ENCODE measurements around the genes GPR137 and CATSPERZ.

DNA sequence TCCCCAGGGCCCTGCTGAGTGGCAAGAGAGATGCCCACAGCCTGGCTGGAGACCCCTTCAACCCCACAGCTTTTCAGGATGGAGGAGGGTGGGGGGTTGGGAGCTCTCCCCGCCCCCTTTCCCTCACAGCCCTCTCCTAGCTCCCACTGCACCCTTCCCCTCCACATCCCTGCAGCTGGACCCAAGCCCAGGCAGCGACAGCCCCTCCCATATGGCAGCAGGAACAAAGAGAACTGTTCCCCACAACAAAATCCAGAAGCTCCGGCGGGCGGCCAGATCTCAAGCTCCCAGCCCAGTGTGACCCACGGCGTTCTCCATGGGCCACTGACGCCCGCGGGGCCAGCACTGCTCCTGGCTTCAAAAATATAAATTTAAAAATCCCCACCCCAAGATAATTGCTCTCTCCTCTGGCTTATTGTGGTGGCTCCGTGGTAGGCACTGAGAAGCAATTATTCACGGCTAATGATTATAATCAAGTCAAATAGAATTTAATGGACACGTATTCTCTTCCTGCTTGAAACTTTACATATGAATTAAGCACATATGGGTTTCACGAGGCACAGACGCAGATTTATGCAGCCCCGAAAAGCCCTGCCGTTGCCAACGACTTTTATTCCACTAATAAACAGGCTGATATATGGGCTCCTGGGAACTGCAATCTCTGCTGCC is 17.6 kb downstream of the MACROD1 start:
- PRO-cap: unidirectional peak, plus-strand start at position 255 of the sequence
- RAMPAGE, long total RNA, 5 experiments: no peak in any of the 5 experiments
- RRBS: no CpG with 5 or more reads among the region's 18 CpGs

DNA sequence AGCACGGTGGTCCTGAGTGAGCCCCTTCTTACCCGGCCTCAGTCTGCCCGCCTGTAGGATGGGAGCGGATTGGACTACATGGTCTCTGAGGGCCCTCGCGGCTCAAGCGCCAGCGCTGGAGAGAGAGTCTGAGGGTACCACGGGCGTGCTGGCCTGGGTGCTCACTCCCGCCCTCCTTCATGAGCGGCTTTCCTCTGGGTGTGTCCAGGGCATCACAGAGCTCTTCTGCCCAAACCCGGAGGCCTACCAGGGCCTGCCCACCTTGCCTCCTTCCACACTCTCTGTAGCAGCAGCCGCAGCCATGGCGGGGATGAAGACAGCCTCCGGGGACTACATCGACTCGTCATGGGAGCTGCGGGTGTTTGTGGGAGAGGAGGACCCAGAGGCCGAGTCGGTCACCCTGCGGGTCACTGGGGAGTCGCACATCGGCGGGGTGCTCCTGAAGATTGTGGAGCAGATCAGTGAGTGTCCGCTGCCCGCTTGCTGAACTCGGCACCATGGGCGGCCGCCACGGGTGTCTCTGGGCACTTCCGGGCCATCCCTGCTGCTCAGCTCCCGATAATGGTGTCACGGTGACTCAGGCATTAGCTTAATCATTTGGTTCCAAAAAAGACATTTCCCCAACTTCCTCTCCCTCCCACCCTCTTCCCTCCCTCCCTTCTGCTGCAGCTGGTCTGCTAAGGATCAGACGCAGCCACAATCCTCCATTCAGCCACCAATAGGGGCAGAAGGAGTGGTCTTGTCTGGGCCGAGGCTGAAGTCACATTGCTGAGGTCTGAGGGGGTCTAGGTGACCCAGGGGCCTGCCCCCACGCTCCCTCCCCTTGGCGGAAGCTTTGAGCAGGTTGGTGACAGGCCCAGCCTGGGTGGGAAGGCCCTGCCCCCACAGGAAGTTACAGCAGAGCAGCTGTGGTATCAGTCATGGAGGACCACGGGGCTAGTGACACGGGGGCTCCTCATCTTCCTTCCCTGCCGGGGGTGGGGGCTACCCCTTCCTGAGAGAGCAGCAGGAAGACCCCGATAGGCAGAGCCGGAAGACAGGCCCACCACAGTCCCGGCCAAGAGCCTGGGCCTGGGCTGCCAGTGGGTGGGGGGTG is 891 bp downstream of the FERMT3 start:
- PRO-cap: bidirectional peak, plus-strand start at position 289 of the sequence, minus-strand start at position 206 of the sequence; bidirectional peak, plus-strand start at position 917 of the sequence, minus-strand start at position 522 of the sequence
- RAMPAGE, long total RNA, 5 experiments: start-site peak on the plus strand in 2 of 5 experiments, centred at positions 335 to 356 of the sequence, 10 to 15 reads per replicate
- RRBS: 52% methylated on average over 7 of the region's 44 CpGs

GRCh38 chr11:64225205-64225513 is 827 bp downstream of the TRPT1 start:
- PRO-cap: no peak
- RAMPAGE, long total RNA, 5 experiments: no peak in any of the 5 experiments
- RRBS: no CpG with 5 or more reads among the region's 7 CpGs

GRCh38 chr11:64237279-64237786 is 2.9 kb downstream of the VEGFB start:
- PRO-cap: no peak
- RAMPAGE, long total RNA, 5 experiments: start-site peak on the plus strand in 2 of 5 experiments, at chr11:64237452-64237654 at its widest, 6 to 18 reads per replicate
- RRBS: 32% methylated on average over 4 of the region's 18 CpGs

- PRO-cap: no peak
- RAMPAGE, long total RNA, 5 experiments: no peak in any of the 5 experiments
- RRBS: no CpG with 5 or more reads among the region's 14 CpGs
Observed at GRCh38 chr11:64248251-64249107, 1.7 kb upstream of the PPP1R14B start.

GRCh38 chr11:64255150-64255925 is 4.0 kb downstream of the PLCB3 start:
- PRO-cap: no peak
- RAMPAGE, long total RNA, 5 experiments: start-site peak on the plus strand in 3 of 5 experiments, at chr11:64255200-64255774 at its widest, 5 to 23 reads per replicate
- RRBS: 86% methylated on average over 12 of the region's 29 CpGs

DNA sequence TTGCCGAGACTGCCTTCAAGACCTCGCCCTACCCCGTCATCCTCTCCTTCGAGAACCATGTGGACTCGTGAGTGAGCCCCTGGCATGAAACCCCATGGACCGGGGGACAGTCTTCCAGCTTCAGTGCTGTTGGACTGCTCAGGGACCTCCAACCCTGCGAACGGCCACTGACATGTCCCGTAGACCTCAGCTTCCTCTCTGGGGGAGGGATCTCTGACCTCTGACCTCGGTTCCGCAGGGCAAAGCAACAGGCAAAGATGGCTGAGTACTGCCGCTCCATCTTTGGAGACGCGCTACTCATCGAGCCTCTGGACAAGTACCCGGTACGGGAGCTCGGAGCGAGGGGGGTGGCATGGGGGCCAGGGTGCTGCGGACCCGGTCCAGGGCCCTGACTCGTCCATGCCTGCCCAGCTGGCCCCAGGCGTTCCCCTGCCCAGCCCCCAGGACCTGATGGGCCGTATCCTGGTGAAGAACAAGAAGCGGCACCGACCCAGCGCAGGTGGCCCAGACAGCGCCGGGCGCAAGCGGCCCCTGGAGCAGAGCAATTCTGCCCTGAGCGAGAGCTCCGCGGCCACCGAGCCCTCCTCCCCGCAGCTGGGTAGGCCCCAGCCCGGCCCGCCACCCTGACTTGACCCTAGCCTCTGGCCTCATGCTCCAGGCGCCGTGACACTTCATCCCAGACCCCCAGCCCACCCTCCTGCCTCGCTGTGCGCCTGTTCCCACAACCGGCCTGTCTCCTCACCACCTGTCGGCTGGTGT is 7.5 kb downstream of the PLCB3 start:
- PRO-cap: no peak
- RAMPAGE, long total RNA, 5 experiments: start-site peak on the plus strand in 3 of 5 experiments, centred at positions 33 to 491 of the sequence, 14 to 74 reads per replicate
- RRBS: 93% methylated on average over 11 of the region's 44 CpGs

DNA sequence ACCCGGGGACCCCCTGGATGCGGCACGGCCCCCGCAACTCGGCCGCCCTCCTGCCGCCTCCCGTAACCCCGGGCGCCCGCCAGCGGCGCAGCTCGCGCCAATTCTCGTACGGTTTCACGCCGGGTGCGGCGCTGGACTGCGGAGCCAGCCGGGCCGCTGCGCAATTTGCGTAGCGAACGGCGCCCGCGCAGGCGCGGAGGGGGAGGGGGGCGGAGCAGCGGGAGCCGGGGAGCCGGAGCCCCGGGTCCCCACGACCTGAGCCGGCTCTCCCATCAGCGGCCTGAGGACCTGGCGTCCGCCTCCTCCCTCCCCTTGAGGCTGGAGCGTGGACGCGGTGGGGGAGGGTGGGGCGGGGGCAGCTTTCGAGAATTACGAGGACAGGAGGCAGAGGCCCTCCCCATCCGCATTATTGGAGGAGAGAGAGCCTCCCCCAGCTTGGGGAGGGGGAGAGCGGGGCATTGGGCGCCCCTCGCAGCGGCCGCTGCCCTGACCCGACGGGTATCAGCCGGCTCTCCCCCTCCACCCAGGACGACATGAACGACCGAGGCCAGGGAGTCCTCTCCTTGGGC is at the start of gene GPR137:
GPR137 (plus strand) TSS at position 212 of the 569 bp plus-strand sequence.
- PRO-cap: bidirectional peak, plus-strand start at position 212 of the sequence, minus-strand start at position 63 of the sequence; unidirectional peak, minus-strand start at position 282 of the sequence
- RAMPAGE, long total RNA, 5 experiments: start-site peak on the plus strand in 1 of 5 experiments, centred at position 471 of the sequence, 19 reads per replicate
- RRBS: 2% methylated on average over 34 of the region's 61 CpGs

- PRO-cap: no peak
- RAMPAGE, long total RNA, 5 experiments: no peak in any of the 5 experiments
- RRBS: 11% methylated on average over 2 of the region's 18 CpGs
Observed at GRCh38 chr11:64286377-64286894, 788 bp downstream of the GPR137 start.

GRCh38 chr11:64300117-64301015 is at the start of gene CATSPERZ:
Gene CATSPERZ, plus strand, starts transcription at chr11:64300358.
- PRO-cap: no peak
- RAMPAGE, long total RNA, 5 experiments: no peak in any of the 5 experiments
- RRBS: 5% methylated on average over 15 of the region's 67 CpGs

- PRO-cap: unidirectional peak, minus-strand start at chr11:64348476
- RAMPAGE, long total RNA, 5 experiments: no peak in any of the 5 experiments
- RRBS: no CpG with 5 or more reads among the region's 18 CpGs
Observed at GRCh38 chr11:64348323-64349125, 8.5 kb downstream of the CCDC88B start.

GRCh38 chr11:64352946-64353685 is 5.8 kb upstream of the RPS6KA4 start:
- PRO-cap: no peak
- RAMPAGE, long total RNA, 5 experiments: start-site peak on the plus strand in 1 of 5 experiments, at chr11:64353063-64353168 at its widest, 6 reads per replicate
- RRBS: 23% methylated on average over 7 of the region's 35 CpGs

GRCh38 chr11:64608462-64608960 is 17.5 kb downstream of the SLC22A12 start:
- PRO-cap: no peak
- RAMPAGE, long total RNA, 5 experiments: no peak in any of the 5 experiments
- RRBS: no CpG with 5 or more reads among the region's 11 CpGs

DNA sequence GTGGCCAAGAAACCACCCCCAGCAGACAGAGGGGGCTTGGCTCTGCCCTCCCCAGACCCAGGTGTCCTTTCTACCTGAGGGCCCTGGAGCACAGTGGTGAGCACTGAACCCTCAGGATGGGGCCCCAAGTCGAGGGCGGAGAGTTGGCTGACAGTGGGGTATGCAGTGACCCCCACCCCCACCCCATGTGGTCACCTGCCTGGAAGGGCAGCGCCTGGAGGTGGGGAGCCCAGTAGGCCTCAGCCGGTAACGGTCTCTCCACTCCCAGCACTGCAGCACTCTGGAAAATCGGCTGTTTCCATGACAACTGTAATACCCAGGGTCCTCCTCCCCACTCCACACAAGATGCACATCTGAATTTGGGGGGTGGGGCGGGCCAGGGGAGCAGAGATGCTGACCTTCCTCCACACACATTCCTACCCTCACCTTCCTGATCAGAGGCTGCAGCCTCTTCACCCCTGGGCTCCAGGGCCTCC is 46.2 kb downstream of the SLC22A12 start:
- PRO-cap: no peak
- RAMPAGE, long total RNA, 5 experiments: no peak in any of the 5 experiments
- RRBS: no CpG with 5 or more reads among the region's 7 CpGs

DNA sequence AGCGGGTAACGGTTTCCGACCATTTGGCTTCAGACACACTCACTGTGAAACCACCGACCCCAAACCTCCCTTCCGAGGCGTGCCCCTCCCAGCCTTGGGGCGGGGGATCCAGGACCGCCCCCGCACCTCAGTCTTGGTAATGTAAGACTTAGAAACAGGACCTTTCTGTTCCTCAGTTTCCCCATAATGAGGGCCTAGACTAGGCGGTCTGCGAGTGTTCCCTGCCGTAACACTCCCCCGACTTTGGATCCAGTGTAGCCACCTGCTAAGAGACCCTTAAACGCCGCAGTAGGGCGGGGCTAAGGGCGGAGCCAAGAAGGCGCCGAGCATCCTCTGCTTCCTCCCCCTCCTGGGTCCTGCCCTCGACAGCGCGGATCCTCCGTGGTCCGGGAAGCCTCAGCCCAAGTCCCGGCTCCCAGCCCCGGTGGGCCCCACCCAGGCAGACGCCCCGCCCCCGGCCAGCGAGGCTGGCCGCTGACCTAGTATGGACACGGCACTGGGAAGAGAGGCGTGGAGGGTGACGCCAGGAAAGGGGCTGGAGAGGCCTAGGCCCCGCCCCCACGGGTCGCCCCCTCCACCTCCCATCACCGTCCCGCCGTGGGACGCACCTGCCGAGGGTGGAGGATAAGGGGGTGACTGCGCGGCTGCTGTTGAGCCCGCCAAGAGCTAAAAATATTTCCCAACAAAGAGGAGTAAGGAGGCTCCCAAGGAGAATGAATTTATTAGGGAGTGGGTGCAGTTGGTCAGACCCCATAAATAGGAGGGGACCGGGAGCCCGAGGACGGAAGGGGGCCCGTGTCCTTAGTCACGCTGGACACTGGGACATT is 2.0 kb upstream of the RASGRP2 start:
- PRO-cap: bidirectional peak, plus-strand start at position 611 of the sequence, minus-strand start at position 370 of the sequence
- RAMPAGE, long total RNA, 5 experiments: no peak in any of the 5 experiments
- RRBS: no CpG with 5 or more reads among the region's 50 CpGs

GRCh38 chr11:64751232-64751914 is 7.4 kb upstream of the RASGRP2 start:
- PRO-cap: no peak
- RAMPAGE, long total RNA, 5 experiments: no peak in any of the 5 experiments
- RRBS: no CpG with 5 or more reads among the region's 15 CpGs

GRCh38 chr11:64767295-64767720 is 7.5 kb upstream of the PYGM start:
- PRO-cap: no peak
- RAMPAGE, long total RNA, 5 experiments: no peak in any of the 5 experiments
- RRBS: no CpG with 5 or more reads among the region's 5 CpGs

- PRO-cap: no peak
- RAMPAGE, long total RNA, 5 experiments: no peak in any of the 5 experiments
- RRBS: no CpG with 5 or more reads among the region's 9 CpGs
Observed at GRCh38 chr11:64802229-64802770, 714 bp downstream of the MAP4K2 start.

GRCh38 chr11:64809406-64810270 is 713 bp downstream of the MEN1 start:
- PRO-cap: unidirectional peak, plus-strand start at chr11:64809933; unidirectional peak, plus-strand start at chr11:64810110
- RAMPAGE, long total RNA, 5 experiments: start-site peak on the minus strand in 2 of 5 experiments, at chr11:64809692-64810141 at its widest, 5 to 9 reads per replicate
- RRBS: 1% methylated on average over 9 of the region's 51 CpGs

GRCh38 chr11:64853474-64854213 is 9.2 kb upstream of the CDC42BPG start:
- PRO-cap: no peak
- RAMPAGE, long total RNA, 5 experiments: no peak in any of the 5 experiments
- RRBS: 75% methylated on average over 7 of the region's 30 CpGs